ENCODE results near the gene SERPINB9.

- PRO-cap, result no peak
Observed at GRCh38 chr6:186554-187030, 105.7 kb upstream of the DUSP22 start.

DNA sequence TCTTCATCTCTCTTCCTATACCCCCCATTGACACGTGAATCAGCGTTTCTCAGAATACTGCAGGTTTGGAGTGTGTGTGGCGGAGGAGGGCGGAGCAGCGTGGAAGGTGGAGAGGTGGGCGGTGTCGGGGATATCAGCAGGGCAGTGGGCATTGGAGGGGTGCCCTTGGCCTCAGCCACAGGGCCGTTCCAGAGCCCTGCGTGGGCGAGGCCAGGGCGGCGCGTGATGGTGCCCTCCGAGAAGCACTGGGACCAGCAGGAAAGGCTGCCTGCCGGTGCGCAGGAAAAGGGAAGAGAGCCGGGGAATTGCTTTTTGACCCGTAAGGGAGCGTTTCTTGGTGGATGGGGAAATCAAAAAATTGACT lies 82.8 kb upstream of the DUSP22 start:
- PRO-cap, result no peak

DNA sequence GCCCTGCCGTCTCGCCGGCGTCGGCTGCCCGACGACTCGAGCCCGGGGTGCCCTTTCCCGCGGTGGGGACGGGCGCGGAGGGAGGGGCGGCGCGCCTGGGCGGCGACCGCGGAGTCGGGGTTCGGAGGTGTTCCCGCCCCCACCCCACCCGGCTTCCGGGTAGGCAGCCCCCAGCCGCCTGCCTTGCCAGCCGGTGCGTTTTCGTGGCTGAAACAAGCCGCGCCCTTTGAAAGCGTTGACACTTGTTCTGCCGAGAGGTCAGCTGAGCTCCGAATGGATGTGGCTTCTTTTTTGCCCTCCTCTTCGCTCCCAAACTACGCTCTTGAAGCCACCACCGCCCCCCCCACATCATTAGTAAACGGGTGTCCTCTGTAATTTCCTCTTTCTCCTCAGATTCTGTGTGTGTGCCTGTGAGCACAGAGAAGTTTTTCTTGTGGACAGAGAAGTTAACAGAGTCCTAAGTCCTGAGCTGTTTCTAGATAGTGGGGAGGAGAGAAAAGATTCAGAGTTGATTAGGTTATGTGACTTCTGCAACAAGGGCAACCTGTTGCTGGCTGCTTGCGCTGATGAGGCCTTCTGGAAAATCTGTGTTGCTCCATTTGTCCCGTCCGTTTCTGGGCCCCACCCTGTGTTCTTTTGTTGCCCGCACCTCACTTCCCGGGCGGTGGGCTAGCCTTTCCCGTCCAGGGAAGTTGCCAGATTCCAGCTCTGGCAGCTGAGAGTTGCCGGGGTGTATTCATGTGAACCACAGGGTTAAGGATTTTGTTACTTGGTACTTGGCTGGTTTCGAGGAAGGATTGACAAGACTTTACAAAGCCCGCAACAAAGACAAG lies 534 bp downstream of the DUSP22 start:
- PRO-cap, result bidirectional peak, plus-strand start at position 392 of the sequence, minus-strand start at position 116 of the sequence

- PRO-cap, result no peak
Observed at GRCh38 chr6:341864-342429, 49.6 kb upstream of the IRF4 start.

DNA sequence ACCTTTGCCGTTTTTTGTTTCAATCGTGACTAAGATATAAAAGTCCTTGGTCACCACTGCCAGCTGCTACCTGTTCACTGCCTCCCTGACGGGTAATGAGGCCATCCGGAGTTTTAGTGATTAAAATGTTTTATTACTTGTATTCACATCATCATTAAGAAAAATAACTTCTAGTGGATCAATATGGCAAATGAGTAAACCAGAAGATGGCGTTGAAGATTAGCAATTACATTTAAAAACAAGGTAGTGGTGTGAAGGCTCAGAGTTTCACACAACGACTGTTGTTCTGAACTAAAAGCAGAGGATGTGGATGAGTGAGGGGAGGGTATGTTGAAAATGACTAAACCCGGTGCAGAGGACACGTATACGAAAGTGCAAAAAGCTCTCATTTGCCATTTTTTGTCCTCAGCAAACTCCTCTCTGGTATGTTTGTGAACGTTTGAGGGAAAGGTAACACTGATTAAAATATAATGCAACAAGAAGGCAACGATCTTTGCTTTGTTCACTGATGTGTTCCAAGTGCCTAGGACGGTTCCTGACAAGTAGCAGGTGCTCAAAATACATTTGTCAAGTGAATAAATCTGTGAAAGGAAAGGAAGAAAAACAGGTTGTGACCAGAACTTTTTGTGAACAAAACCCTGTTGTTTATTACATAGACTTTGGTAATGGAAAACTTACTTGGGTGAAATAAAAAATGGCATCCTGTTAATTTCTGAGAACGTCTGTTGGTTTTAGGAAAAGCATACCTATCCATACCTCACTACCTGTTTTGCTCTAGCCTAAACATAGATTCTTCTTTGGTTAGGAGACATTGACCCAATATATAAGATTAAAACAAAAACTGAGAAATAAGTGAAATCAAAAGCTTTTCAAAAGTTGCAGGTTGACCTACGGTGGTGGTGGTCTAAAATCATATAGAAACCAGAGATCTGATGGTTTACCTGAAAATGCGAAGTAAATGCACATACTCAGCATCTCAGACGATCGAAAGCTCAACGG lies 1.7 kb upstream of the IRF4 start:
- PRO-cap, result no peak

GRCh38 chr6:392456-393527 lies 1.2 kb downstream of the IRF4 start:
- PRO-cap, result no peak

GRCh38 chr6:454270-454558 lies 62.7 kb downstream of the IRF4 start:
- PRO-cap, result no peak

GRCh38 chr6:814394-814862 lies 121.5 kb upstream of the EXOC2 start:
- PRO-cap, result no peak

DNA sequence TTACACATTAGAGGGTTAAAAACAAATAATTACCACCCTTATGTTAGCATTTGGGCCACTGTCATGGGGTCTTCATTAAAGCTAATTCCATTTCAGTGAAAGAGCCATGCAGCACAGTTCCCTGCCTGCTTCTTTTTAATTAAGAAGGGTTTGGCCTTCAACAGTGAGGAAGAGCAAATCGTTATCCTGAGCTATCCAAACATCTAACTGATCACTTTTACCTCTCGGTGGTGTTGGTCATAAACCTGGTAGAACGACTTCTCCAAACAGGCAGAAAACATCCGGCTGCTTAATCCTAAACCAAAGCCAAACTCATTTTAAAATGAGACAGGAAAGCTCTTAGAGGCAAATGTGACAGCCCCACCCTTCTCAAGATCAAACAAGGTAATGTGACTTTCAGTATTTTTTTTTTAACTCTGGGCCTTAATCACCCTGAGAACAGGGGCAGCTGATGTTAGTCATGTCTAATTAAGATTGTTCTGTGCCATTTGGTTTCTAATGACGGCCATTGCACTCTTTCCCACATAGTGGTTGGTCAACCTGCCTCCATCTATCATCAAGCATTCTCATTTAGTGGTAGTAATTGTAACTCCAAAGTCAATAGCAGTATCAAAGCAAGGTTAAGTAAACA lies 191.5 kb upstream of the EXOC2 start:
- PRO-cap, result unidirectional peak, minus-strand start at position 314 of the sequence

GRCh38 chr6:1047943-1048172 lies 264.0 kb upstream of the FOXQ1 start:
- PRO-cap, result no peak

GRCh38 chr6:1312438-1313053 lies 648 bp downstream of the FOXQ1 start:
- PRO-cap, result no peak

- PRO-cap, result no peak
Observed at GRCh38 chr6:1679406-1679900, 69.7 kb downstream of the FOXC1 start.

DNA sequence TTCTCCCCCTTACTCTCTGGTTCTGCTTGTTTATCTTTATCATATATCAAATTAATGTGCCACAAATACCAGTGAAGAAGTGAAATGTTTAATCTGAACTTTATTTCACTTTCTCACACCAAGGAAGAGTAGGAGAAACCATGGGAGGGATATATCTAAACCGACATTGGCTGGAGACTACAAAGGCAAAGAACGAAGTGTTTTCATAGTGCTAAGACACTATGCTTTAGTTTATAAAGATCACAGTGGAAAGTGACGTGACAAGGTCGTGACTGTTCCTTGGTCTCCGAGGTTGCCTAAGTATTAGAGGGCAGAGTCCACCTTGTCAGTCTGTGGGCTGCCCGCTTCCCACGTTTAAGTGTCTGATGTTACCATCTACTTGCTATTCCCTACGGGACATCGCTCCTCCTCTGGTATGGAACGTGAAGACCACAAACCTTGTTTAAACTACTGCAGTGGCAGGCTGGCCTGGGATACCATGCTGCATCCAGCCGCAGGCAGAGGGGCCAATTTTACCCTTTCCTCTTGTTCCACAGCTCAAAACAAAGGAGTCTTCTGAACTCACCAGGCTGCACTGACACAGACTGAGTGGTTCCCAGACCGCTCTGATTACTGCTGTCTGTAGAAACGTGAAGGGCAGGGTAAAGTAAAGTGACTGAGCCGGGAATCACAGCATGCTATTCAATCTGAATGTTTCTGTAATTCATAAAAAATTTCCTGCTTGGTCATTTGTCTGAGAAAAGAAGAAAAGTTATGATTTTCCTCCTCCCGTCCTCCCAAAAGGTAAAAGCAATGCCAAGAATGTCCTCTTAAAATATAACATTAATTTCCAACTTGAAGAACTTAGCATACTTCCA lies 275.8 kb downstream of the FOXC1 start:
- PRO-cap, result no peak

GRCh38 chr6:2272704-2273169 lies 27.3 kb upstream of the GMDS start:
- PRO-cap, result no peak

- PRO-cap, result no peak
Observed at GRCh38 chr6:2347906-2348515, 102.6 kb upstream of the GMDS start.

DNA sequence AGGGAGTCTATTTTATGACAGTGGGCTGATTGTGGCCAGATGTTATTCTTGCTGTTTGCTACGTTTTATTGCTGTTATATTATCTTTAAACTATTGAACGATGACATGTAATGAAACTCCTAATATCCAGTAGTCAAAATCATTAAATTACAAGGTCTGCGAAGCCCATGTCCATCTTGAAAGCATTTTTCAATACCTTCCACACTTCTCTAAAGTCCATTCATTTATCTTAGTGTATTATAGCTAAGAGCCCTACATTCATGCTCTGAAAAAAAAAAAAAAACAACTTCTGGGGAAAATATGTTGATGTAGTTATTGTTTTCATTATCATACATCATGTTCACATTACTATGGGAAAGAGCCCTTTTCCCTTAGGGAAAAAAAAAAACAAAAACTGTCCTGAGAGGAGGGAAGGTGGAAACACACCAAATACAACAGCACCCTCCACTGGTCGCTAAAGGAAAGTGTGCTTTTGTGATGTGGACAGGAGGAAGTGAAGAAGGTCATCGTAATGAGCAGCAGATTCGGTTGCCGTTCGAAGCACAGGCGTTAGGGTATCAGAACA lies 203.2 kb upstream of the GMDS start:
- PRO-cap, result no peak

GRCh38 chr6:2785250-2785589 lies 20.0 kb downstream of the WRNIP1 start:
- PRO-cap, result no peak

- PRO-cap, result no peak
Observed at GRCh38 chr6:2810306-2811072, 31.2 kb downstream of the SERPINB1 start.

GRCh38 chr6:2860861-2862016 lies 19.6 kb upstream of the SERPINB1 start:
- PRO-cap, result no peak

- PRO-cap, result unidirectional peak, minus-strand start at chr6:2903309
Observed at GRCh38 chr6:2903151-2903790, at the start of gene SERPINB9. Gene SERPINB9, minus strand, starts transcription at chr6:2903309.